Mesothelial cell of epicardium (in vitro differentiated cells): Measurements from ENCODE around the gene CAMTA1.

GRCh38 chr1:6281619-6282167 lies 20.8 kb upstream of the GPR153 start:
- PRO-cap: no peak

DNA sequence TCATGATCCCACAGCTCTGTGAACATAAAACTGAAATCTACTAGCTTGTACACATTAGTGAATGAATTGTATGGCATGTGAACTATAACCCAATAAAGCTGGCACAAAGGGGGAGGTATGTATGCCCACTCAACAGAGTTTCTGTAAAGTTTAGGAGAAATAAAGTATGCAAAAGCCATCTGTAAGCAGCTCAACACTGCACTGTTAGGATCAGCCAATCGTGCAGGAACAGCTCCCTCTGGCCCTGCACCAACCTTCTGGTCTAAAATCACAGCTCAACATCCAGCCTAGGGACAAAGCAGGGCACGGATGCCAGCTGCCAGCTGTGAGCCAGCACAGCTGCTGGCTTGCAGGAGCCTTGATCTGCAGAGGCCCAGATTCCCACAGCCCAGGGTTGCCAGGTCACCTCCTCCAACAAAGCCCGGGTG lies 8.7 kb downstream of the ACOT7 start:
- PRO-cap: no peak

DNA sequence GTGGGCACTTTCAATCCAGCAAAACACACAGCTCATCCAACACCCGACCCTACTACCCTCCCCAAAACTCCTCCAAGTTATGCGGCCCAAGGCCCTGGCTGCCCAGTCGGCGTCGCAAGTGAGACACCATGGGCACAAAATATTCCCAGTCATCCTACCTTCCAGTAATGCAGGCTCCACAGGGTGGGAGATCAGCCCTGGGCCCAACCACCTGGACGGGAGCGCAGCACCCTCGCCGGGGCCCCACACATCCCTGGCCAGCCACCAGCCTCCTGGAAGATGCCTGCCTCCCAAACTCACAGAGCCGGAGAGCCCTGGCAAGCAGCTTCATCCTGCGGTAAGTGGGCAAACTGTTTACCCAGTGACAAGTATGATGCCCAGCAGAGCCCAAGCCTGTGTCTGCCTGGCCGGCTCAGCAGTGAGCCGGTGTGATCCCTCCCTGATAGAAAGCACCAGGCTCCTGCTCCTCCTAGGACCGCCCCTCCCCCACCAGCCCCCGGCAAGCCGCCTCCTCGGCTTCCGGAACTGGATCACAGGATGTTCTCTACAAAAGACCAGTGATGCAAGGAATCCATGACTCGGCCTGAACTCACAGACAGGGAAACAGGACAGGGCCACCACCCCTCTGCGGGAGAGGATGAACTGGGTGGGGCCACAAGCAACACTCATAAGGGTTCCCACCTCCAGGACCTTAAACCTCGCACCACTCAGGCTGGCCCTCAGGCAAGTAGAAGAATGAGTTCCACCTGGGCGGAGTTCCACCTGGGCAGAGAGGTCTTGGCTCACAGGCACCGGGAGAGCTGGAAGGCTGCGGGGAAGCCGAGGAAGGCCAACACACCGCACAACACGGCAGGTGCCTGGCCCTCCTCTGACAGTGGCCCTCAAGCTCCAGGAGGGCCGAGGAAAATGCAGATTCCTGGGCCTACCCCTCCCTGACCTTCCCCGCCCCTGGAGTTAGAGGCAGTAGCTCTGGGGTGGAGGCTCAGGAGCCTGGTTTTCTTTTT lies 7.9 kb downstream of the ACOT7 start:
- PRO-cap: no peak

- PRO-cap: no peak
Observed at GRCh38 chr1:6418829-6419444, 782 bp downstream of the HES2 start.

- PRO-cap: no peak
Observed at GRCh38 chr1:6440227-6441233, 16.0 kb downstream of the ESPN start.

DNA sequence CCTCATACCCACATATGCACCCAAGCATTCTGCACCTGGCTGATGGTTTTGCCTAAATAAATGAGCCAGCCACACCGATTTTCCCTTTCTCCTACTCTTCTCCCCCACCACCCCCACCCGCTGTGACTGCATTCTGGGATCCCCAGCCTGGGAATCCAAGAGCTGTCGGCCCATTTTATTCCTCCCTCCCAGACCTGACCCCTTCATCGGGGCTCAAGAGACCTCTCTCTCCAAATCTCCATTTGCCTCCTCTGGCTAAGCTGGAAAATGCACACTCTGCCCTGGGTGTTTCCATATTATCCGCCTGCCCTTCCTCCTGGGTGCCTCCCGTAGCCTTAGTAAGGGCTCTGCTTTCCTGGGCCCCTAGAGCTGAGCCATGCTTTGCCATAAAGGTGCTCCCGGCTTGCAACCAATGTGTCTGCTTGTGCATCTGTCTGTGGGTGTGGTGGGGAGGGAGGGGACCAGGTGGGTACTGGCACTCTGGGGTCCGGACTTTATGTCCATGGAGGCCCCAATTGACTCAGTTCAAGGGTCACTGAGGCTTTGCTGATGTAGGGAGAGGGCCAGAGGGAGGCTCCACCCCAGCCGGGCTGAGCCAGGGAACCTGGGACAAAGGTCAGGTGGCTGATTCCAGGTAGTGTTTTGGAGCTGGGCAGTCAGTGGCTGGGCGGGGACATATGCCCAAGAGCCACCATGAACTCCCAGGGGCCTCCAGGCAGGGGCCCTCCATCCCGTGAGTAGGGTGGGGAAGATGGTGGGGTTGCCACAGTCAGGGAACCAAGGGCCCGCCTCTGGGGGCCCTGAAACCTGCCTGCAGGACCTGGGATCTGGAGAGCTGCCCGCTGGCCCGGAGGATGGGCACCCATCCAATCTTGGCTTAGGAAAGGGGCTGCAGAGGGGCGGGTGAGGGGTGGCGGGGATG lies 15.1 kb downstream of the TNFRSF25 start:
- PRO-cap: no peak

DNA sequence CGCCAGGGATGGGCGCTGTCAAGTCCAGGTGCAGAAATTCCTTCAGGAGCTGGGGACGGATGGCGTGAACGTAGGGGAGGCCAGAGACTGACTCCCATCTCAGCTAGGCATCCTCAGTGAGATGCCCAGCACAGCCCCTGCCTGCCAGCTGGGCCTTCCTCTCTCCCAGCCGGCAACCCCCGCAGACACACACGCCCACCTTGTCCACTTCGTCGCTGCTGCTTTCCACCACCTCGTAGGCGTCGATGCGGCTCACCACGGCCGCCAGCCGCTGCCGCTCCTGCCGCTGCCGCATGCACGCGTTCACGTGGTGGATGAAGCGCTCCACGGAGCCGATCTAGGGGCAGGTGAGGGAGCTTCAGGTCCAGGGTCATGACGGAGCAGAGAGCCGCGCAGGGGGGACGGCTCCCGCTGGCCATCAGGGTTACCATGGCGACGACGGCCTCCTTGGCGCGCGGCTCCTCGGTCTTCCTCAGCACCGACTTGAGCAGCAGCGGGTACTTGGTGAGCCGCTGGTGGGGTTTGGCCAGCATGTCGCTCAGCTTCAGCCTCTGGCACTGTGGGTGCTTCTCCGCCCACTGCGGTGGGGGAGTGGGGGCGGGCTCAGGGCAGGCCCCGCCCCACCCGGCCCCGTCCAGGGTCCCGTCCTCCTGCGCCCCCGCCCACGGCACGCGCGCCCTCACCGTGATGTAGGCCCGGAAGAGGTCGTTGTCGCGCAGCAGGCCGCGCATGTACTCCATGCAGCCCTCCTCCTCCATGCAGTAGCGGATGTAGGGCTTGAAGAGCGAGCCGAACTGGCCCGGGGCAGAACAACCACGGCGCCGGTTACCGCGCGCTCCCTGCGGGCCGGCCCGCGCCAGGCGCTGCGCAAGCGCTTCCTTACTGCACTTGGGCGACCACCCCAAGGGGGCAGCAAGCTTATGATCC lies 4.6 kb upstream of the TNFRSF25 start:
- PRO-cap: no peak

GRCh38 chr1:6486454-6487017 lies 4.9 kb downstream of the PLEKHG5 start:
- PRO-cap: no peak

- PRO-cap: no peak
Observed at GRCh38 chr1:6546843-6547458, 7.4 kb downstream of the NOL9 start.

GRCh38 chr1:6587262-6588574 lies 7.9 kb downstream of the ZBTB48 start:
- PRO-cap: no peak

DNA sequence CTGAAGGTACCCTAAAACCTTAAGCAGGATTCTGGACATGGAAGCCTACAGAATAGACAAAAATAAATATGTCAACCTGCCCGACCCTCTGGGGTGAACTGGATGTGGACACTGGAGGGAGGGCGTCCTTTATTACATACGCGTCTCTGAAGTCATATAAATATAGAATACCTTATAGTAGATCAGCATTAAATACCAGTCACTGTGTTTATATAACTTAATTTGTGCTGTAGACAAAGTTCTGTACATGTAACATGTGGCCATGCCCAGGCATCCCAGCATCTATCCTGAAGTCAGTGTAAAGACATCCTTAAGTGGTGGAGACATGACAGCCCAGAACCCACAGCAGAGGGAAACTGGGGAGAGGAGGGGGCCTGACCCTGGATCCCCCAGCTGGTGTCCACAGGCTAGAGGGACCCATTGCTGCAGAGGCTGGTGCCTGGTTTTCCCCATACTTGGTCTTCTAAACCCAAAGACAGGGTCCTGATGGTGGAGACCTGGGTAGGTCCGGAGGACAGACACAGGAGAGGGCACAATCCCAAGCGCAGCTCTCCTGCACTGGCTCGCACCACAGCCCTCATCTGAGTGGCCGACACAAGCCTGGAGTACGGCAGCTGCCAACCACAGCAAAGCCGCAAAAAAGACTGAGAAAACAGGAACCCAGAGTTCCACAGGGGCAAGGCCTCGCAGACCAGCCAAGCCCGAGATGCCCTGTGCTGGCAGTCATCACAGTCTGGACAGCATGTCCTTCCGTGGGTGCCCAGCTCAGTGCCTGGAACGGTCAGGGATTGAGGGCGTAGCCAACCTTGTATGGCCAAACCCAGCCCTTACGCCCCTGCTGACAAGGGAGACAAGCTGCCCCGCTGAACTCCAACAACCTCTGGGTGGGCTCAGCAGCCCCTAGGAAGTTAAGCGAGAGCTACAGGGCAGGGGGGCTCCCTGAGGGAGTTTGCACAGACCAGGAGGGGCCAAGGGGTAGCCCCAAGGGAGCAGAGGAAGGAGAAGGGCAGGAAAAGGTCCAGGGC lies 11.3 kb downstream of the ZBTB48 start:
- PRO-cap: no peak

- PRO-cap: no peak
Observed at GRCh38 chr1:6601604-6601840, 1.1 kb downstream of the KLHL21 start.

GRCh38 chr1:6686303-6686869 lies 15.2 kb downstream of the DNAJC11 start:
- PRO-cap: no peak

DNA sequence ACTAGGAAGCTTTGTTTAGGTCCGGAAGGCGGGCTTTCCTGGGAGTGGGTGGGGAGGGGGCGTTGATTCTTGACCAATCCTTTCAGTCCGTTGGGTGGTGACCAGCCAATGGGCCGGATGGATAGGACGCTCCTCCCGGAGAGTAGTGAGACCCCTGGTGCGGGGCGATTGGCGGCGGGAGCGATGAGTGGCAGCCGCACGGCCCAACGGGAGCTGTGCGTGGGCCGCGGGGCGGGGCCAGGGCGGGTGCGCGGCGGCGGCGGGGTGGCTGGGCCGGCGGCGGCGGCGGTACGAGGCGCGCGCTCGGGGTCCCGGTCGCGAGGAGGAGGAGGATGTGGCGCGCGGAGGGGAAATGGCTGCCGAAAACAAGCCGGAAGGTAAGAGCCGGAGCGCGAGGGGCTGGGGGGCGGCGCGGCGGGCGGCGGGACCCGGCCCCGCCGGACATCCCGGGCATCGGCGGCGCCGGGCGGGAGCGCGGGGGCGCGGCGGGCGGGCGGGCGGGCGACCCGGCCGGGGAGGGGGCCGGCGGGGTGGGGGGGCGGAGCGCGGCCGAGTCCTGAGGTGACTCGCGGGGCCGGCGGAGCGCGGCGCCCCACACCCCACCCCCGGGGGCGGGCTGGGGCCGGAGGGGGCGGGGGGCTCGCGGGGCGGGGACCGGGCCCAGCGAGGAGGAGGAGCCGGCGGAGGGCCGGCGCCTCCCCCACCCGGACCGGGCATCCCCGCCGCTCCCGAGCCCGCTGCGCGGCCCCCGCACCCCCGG lies at the start of gene CAMTA1:
CAMTA1 (plus strand) TSS at position 256 of the 760 bp plus-strand sequence.
- PRO-cap: unidirectional peak, plus-strand start at position 256 of the sequence

DNA sequence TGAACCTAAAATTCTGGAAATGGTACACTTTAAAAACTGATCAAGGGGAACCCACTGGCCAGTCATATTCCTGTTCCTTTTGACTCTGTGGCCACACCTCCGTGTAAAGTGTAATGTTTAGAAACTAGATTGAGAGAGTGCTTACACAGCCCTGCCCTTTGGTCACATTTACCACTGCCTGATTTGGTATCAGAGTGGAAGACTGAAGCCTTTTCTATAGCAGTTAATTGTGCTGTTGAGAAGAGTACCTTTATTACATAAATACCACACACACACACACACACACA lies 37.2 kb downstream of the CAMTA1 start:
- PRO-cap: no peak

DNA sequence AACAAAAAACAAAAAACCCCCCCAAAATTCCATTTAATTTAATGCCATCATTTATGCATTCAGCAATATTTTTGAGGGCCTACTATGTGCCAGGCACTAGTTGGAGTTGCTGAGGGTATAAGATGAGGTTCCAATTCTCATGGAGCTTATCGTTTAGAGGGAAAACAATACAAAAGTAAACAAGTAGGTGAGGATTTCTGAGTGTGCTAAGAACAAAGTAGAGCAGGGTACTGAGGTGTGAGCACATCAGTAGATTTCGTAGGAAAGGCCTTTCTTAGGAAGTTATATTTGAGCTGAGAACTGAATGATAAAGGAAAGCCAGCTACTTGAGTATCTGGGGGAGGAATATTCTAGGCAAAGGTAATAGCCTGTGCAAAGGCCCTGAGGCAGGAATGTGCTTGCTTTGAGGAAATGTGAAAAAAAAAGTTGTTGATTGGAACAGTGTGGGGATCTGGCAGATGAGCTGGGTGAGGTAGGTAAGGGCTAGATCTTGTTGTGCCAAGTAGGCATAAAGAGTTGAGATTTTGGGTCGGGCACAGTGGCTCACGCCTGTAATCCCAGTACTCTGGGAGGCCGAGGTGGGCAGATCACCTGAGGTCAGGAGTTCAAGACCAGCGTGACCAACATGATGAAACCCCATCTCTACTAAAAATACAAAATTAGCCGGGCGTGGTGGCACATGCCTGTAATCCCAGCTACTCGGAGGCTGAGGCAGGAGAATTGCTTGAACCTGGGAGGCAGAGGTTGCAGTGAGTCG lies 54.3 kb downstream of the CAMTA1 start:
- PRO-cap: no peak

DNA sequence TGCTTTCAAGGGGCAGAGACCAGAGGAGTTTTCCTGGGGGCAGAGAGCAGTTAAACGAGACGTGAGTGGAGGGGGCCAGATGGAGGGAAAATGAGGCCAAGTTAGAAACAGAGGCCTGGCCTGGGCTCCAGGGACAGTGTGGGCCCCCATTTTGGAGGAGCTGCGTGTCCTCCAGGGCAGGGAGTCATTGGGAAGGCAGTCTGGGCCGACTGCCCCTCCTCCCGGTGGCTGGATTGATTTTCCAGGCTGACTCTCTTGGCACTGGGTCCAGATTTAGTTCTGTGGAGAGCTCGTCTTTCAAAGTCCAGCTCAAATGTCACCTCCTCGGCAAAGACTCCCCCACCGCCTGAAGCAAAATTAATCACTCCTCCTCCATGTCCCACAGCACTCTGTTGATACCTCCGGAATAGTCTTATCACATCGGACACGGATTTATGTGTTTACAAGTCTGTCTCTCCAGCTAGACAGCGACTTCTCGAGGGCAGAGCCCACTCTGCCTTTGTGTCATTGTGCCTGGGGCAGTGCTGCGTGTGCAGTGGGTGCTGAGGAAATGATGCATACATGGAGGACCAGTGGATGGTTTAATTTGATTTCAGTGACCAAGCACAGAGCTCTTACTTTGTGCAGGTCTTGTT lies 175.1 kb downstream of the CAMTA1 start:
- PRO-cap: no peak

DNA sequence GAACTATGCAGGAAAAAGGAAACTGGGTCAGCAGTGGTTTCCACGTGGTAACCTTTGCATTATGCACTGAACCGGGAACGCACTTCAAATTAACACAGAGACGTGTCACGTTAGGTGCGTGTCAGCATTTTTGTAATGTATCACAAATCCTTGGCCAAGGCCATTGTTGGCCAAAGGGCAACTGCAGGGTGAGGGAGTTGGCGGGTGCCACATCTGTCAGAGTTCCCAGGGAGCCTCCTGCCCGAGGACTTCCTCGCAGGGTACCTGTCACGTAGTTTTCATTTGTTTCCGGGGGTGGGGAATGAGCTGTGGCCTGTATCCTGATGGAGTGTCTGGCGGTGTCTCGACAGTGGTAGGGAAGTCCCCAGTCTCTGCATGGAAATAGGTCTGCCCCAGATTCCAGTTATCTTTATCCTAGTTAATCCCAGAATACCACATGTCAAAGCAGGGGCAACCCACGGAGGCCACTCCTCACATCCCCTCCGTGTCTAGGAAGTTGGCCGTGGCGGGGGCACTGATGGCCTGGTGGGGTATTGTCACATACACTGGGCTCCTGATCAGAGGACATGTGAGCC lies 313.1 kb downstream of the CAMTA1 start:
- PRO-cap: no peak

DNA sequence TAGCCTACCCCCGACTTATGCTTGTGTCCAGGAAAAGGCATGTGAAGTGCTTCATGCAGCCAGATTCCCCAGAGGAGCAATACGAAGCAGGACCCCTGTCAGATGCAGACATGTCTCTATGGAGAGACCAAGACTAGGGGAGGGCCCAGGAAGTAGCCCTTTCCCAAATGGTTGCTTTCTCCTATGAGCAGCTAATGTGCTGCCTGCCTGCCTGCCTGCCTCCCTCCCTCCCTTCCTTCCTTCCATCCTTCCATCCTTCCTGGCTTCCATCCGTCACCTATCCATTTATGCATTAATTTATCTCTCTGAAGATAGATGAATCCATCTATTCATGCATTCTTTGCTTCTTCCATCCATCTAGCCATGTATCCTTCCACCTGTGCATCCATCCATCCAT lies 430.8 kb upstream of the VAMP3 start:
- PRO-cap: no peak

DNA sequence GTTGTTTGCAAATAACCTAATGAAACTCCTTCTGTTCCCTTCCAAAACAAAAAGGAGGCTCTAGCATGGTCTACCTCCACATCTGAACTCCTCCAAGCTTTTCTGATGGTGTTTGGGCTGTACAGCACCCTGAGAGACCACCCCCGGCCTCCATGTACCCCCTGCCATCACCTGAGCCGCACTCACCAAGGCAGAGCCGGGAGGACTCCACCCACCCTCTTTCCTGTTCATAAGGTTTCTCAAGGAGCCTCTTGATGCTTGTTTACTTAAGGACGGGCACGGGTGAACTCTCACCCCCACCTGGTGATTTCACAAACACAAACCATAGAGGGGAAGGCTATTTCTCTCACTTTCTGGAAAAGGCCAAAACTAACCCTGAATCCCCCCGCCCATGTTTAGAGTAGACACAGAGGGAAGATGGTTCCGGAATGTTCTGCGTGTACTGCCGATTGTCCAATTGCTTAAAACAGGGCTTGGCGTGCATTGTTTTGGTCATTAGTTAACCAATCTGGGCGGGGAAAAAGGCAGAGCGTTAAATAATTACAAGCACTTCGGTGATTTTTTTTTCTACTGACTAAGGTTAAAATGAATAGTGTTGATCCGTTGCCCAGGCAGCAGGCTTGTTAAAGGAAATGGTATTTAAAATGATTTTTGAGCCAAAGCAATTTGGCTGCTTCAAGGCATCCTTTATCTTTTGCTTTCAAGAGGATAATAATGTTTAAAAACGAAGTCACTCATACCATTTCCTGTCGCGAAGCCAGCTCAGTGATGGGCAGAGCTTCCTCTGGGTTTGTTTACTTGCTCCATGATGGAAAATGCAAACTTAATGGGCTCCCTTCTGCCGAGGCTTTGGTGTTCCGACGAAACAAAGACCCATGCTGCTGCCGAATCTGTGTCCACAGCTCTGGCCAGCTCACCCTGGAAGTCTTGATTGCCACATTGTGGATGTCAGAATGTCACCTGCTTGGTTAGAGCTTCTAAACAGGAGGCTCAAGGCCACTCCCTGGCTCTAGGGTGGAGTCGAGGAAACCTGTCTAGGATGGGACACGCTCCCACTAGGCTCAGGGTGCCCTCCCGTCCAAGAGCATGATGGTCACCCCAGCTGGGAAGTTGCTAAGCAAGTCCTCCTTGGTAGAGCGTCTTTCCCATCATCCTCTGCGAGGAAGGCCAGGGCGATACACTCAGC lies 279.7 kb upstream of the VAMP3 start:
- PRO-cap: no peak